ENCODE data around the genes ABLIM3 and GRPEL2.

- PRO-cap, result no peak
- RAMPAGE, long total RNA, result no peak
Observed at GRCh38 chr5:147818364-147818893, 13.0 kb downstream of the SPINK1 start.

DNA sequence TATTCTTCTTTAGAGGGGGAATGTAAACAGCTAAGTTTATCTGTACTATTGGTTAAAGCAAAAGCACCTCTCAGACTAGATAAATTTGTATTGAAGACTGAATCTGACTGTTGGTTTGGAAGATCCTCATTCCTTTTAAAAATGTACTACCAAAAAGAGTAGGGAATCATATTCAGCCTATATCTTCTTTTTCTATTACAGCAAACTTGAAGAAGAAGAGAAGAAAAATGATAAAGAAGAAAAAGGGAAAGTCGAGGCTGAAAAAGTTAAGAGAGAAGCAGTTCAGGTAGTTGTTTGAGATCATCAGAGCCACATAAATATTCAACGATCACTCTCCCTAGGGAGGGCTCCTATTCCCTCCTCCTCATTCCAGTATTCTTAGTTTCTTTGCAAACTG, 44.8 kb downstream of the SPINK5 start:
- PRO-cap, result no peak
- RAMPAGE, long total RNA, result no peak

DNA sequence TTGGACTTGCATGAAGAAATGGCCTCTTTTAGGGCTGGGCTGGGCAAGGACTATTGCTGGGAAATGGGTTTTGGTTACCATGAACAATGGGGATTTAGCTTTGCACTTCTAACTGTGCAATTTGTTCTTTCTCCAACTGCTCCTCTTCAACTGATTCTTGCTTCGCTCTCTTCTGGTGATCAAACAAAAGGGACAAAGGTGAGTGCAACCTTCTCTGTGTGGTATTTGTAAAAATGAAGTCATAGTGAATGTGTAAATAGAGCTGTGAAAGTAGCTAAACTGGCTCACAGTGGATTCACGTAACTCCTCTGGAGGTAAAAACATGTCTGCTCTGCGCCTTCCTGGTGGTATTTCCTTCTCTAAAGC, 21.0 kb upstream of the SPINK14 start:
- PRO-cap, result no peak
- RAMPAGE, long total RNA, result no peak

- PRO-cap, result no peak
- RAMPAGE, long total RNA, result no peak
Observed at GRCh38 chr5:148453431-148453905, 69.7 kb downstream of the FBXO38 start.

- PRO-cap, result no peak
- RAMPAGE, long total RNA, result no peak
Observed at GRCh38 chr5:148465595-148466277, 82.0 kb downstream of the FBXO38 start.

DNA sequence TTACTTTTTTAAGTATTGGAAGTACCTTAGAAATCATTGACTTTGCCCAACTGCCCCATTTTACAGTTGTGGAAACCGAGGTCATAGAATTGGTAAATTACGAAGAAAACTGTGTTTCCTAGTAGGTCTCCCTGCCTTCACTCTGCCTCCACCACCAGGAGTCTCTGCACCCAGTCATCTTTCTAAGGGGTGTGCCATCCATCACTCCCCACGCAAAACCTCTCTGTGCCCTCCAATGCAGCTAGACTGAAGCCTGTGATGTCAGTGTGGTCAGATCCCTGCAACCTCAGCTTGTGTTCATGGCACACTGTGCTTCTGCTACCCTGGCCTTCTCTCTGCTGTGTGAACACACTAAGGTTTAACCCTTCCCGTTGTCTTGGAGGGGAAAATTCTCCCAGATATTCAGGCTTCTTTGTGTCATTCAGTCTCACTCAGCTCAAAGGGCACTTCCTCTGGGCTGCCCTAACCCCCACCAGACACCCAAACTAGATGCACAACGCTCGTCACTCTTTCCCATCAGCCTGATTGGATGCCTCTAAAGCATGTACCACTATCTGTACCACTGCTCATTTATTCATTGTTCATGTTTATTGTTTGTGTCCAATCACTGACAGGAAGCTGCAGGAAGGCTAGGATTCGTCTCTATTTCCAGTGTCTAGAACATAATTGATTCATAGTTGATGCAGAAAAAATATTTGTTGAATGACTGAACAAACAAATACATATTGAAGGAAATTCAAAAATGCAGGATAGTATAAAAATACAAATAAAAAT, 18.4 kb downstream of the ADRB2 start:
- PRO-cap, result no peak
- RAMPAGE, long total RNA, result no peak

- PRO-cap, result no peak
- RAMPAGE, long total RNA, result no peak
Observed at GRCh38 chr5:148920887-148921273, 94.5 kb downstream of the ADRB2 start.

DNA sequence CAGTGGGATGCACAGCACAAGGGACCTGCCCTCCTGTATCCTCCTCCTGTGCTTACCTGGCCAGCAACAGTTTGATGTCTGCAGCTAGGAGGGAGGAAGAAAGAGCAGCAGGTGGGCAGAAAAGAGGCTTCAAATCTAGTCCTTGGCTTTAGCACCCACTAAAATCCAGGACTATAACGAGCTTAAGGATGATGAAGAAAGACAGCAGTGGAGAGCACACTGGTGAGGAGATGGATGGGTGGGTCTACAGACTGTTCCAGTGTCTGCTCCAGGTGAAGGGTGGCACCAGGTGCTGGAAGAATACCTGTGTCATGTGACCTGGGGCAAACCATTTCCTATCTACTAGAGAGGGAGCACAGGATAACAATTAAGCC, 100.0 kb downstream of the SH3TC2 start:
- PRO-cap, result no peak
- RAMPAGE, long total RNA, result no peak

DNA sequence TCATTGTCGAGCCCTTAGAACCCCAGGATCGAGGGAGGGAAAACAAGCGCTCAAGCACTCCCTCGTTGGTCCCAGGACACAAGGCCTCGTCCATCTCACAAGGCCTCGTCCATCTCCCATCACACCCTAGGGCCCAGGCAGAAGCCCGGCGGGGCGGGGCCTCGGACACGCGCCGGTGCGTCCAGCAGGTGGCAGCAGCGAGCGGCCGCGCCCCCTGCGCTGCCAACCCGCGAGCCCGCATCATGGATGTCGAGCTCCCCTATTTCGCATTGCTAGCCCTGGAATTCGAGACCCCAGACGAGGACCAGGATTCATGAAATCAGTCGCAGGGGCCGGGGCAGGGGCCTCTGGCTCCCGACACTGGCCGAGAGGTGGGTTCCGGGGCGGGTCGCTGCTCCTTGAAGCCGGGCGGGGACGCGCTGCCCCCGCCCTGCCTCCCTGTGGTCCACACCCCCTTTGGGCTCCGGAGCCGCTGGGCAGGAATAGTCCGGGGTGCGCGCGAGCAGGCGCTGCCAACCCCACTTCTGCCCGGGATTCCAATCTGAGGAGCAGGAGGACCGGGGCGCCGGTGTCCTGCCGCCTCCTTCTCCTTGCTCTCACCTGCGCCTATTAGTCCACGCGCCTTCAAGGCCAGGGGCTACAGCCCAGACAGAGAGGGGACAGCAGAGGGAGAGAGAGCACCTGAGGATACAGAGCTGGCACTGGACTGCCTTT, at the start of gene ABLIM3:
Gene ABLIM3, plus strand, starts transcription at position 210 of the 714 bp plus-strand sequence.
- PRO-cap, result bidirectional peak, plus-strand start at position 210 of the sequence, minus-strand start at position 111 of the sequence; unidirectional peak, plus-strand start at position 483 of the sequence
- RAMPAGE, long total RNA, result start-site peak on the plus strand centred at position 220 of the sequence, 21 bp wide, 124 and 48 reads in 2 replicates; start-site peak on the plus strand centred at position 466 of the sequence, 50 bp wide, 33 and 26 reads in 2 replicates

DNA sequence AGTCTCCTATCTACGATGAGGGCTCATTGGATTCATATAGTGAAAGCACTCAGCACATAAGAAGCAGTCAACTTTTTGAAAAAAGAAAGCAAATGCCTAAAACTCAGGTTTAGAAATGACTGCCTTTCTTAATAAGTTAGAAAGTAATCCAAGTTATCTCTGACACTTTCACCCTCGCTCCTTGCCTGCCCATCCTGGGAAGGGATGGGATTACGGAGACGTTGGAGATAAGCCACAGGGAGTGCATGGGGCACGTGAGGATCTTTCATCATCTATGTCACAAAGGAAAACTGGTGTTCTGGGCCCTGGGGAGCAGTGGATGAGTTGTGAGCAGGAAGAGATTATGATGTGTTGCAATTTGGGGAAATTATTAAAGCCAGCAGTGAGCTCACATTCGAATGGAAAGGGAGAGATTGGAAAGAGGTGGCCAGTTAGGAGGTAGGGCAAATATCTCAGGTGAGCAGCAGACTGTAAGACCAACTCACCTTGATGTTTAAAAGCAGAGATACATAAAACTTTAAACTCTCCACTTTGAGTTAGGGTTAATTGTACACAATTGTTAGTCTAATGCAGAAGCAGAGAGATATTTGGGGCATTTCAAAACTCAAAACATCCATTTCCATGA, 12.9 kb downstream of the AFAP1L1 start:
- PRO-cap, result no peak
- RAMPAGE, long total RNA, result no peak

DNA sequence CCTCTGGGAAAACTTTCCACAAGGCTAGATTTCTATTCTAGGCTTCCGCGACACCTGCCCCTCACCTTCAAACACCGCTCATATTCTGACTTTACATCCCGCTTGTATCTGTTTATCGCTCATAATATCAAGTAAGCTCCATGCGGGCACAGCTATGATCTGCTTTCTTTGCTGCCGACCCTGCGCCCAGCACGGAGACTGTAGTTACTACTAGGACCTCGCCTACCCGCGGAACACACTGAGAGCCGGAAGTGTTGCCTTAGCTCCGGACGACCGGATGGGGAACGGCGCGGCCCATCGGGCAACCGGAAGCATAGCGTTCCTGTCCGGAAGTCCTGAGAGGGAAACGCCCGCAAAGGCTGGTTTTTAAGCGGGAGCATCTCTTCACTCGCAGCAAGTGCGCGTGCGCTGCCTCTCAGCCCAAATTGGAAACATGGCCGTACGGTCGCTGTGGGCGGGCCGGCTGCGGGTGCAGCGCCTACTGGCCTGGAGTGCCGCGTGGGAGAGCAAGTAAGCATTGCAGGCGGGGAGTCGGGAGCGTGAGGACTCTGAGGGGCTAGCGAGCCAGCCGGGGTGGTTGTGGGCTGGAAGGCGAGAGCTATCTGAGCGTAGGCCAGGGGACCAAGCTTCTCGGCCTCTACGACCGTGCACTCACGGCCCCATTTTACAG, at the start of gene GRPEL2:
Gene GRPEL2, plus strand, starts transcription at position 393 of the 670 bp plus-strand sequence.
- PRO-cap, result bidirectional peak, plus-strand start at position 423 of the sequence, minus-strand start at position 337 of the sequence
- RAMPAGE, long total RNA, result start-site peak on the plus strand centred at position 416 of the sequence, 25 bp wide, 224 and 48 reads in 2 replicates

- PRO-cap, result no peak
- RAMPAGE, long total RNA, result no peak
Observed at GRCh38 chr5:149387939-149388594, 9.0 kb upstream of the IL17B start.

GRCh38 chr5:149411201-149411714, 32.2 kb upstream of the IL17B start:
- PRO-cap, result no peak
- RAMPAGE, long total RNA, result no peak

DNA sequence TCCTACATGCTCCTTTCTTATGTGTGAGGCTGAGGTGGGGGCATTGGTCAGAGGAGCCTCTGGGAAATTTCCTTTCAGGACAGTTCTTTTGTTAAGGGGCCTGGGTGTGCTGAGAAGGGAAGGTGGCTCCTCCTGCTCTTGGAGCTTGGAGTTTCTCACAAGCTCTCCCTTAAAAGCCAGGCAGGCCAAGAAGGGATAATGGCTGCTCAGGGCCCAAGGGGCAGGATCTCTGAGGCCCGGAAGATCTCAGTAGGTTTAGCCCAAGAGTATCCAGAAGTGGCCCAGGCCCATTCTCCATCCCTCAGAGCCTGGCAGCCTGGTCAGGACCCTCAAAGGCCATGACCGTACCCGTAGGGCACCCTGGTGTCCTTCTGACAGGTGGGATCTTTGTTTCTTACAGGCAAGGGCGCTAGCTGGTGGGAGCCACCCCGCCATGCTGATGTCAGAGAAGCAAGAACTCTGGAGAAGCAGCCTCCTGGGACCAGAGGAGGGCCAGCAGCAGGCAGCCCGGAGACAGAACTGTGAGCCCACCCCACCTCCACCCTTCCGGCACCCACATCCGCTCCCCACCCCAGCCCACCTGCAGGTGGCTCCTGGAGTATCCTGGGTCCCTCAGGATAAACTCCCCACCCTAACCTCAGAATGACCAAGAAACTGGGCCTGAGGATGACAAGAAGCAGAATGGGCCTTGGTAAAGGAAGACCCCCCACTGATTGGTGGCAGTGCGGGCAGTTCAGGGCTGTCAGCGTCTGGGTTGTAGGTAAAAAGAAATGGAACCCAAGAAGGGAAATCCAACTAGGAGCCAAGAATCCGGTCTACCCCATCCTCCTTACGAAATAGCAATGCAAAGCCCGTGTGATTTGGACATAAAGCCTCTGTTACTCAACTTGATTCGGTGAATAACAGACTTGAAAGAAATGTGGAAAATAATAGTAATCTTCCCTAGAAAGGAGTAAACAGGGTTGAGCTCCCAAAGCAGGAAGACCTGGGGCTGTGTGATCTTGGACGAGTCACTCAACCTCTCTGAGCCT, 42.3 kb upstream of the IL17B start:
- PRO-cap, result no peak
- RAMPAGE, long total RNA, result no peak

- PRO-cap, result bidirectional peak, plus-strand start at chr5:149423023, minus-strand start at chr5:149422859
- RAMPAGE, long total RNA, result no peak
Observed at GRCh38 chr5:149422970-149423417, 43.9 kb upstream of the IL17B start.

GRCh38 chr5:149466222-149467290, 84.7 kb downstream of the CSNK1A1 start:
- PRO-cap, result no peak
- RAMPAGE, long total RNA, result no peak

DNA sequence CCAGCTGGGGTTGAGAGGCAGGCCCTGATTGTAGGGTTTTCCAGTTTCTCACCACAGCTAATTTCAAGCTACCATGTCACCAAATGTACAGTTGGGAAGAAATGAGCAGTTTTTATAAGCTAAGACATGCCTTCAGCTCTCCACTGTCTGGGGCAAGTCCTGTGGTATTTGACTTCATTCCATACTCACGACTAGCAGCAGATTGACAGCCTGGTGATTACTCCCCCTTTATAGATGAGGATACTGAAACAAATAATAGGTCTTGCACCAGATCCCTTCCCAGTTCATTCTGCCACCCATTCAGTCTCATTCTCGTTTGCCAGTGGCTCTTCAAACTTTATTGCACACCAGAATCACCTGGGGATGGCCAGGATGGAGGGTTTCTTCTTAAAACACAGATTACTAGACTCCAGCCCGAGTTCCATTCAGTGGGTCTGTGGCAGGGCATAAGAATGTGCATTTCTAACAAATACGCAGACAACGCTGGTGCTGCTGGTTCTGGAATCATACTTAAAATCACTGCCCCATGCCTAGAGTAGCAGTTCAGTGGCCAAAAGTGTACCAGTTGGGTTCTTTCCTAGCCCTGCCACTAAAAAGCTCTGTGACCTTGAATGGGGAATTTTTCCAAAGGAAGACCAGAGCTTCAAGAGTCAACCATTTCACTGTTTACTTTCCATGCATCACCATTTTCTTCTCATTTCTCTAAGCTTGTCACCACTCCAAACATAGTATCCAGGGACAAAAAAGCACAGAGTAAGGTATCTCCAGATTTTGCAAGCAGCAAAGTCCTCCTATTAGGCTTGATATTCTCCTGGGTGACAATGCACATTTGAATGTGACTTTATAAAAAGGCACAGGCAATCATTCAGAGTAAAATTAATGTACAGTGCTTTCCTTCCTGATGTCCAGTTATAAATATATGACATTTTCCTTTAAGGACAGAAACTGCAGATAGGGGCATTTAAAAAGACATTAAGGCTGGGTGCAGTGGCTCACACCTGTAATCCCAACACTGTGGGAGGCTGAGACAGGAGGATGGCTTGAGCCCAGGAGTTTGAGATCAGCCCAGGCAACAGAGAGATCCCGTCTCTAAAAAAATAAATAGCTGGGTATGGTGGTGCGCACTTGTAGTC, 64.1 kb downstream of the CSNK1A1 start:
- PRO-cap, result no peak
- RAMPAGE, long total RNA, result no peak

DNA sequence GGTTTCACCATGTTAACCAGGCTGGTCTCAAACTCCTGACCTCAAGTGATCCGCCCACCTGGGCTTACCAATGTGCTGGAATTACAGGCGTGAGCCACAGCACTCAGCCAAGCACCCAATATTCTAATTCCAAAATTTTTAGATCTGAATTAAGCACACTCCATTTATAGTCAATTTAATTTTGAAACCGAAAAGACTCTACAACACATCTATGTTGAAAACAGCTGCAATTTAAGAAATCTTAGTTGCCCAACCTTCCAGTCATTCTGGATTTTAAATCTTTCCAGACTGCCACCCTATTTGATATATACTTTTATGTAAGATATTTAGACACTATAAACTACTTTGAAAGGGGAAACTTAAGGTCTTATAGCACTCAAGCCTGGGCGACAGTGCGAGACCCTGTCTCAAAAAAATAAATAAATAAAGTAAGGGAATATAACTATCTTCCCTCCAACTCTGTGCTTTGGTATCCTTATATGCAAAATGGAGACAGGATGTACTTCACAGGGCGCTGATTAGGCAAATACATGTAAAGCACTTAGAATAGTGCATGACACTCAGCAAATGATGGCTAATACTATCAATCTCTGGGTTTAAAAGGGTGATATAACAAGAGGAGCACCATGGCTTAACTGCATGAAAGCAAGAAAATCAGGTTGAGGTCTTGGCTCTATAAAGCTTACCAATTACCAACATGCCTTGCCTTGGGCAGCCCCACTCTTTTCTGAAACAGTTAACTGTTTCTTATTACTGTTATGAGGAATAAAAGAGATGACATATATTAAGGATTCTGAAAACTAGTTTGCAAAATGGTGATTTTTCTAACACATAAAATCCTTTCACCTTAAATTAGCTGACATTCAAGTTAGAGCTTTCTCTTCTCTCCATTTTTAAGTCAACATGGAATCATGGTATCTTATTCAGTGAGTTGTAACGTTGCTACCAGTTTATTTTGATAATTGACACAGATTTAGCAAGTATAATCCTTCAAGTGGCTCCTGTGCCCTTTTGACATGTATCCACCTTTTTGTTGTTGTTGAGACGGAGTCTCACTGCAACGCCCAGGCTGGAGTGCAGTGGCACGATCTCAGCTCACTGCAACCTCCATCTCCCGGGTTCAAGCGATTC, 58.8 kb downstream of the CSNK1A1 start:
- PRO-cap, result no peak
- RAMPAGE, long total RNA, result no peak

- PRO-cap, result no peak
- RAMPAGE, long total RNA, result no peak
Observed at GRCh38 chr5:149501082-149502031, 49.9 kb downstream of the CSNK1A1 start.

- PRO-cap, result no peak
- RAMPAGE, long total RNA, result no peak
Observed at GRCh38 chr5:149549244-149549547, 2.0 kb downstream of the CSNK1A1 start.

Data from urinary bladder (tissue), 3 donors.